ENCODE measurements around the genes HNRNPA1, MUCL1, OR6C65, OR2AP1 and METTL7B.

GRCh38 chr12:54197308-54198018, 8.7 kb upstream of the SMUG1 start:
- RRBS, 2 experiments: no CpG with 5 or more reads among the region's 10 CpGs

GRCh38 chr12:54229532-54230197, 40.9 kb upstream of the SMUG1 start:
- RRBS, 2 experiments: no CpG with 5 or more reads among the region's 7 CpGs

DNA sequence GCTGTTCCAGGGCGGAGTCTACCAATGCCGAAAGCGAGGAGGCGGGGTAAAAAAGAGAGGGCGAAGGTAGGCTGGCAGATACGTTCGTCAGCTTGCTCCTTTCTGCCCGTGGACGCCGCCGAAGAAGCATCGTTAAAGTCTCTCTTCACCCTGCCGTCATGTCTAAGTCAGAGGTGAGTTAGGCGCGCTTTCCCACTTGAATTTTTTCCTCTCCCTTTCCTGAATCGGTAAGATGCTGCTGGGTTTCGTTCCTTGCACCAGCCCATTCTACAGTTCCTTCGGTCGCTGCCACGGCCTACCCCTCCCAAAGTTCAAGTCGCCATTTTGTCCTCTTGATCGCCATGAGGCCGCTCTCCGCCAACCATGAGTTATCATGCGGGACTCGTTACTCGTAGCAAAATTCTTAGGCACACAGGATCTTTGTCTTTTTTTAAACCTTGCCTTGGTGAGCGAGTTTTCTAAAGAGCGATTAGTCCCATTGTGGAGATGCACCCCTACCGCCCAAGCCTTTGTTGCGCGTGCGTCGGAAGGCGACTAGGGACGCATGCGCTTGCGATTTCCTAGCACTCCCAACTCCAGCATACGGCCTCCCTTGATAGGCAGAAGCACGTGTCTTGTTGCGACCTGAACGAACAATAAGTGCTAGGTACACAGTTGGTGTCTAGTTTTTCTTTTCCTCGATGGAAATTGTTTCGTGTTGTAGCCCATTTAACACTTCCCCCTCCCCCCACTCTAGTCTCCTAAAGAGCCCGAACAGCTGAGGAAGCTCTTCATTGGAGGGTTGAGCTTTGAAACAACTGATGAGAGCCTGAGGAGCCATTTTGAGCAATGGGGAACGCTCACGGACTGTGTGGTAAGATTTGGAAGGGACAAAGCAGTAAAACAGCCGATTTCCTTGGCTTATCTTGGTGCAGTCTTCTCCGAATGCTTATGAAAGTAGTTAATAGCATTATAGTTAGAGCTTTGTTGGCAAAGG, at the start of gene HNRNPA1:
HNRNPA1 (plus strand) TSS at position 77 of the 976 bp plus-strand sequence.
- RRBS, 2 experiments: no CpG with 5 or more reads among the region's 49 CpGs

GRCh38 chr12:54284607-54285022, 4.1 kb downstream of the HNRNPA1 start:
- RRBS, 2 experiments: no CpG with 5 or more reads among the region's 3 CpGs

DNA sequence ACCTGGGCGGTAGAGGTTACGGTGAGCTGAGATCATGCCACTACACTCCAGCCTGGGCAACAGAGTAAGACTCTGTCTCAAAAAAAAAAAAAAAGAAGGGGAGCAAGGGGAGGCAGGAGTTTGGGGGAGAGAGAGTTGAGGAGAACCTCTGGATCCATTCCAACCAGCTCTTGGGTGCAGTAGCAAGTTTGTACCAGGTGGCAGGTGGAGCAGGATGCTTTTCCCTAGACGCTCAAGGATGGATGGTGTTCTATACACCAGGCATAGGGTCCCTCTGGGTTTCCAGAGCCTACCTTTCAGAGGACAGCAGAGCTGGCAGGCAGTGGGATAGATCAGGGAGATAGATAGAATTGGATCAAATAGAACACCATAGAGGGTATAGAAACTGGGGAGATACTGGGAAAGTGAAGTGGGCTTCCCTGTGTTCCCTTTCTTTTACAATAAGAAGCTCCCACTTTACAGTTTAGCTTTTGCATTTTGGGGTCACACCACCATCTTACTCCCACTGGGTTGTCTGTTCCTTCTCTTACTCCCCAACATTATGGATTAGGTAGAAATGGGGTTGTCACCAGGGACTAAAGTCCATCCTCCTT, 1.7 kb downstream of the NFE2 start:
- RRBS, 2 experiments: no CpG with 5 or more reads among the region's 3 CpGs

DNA sequence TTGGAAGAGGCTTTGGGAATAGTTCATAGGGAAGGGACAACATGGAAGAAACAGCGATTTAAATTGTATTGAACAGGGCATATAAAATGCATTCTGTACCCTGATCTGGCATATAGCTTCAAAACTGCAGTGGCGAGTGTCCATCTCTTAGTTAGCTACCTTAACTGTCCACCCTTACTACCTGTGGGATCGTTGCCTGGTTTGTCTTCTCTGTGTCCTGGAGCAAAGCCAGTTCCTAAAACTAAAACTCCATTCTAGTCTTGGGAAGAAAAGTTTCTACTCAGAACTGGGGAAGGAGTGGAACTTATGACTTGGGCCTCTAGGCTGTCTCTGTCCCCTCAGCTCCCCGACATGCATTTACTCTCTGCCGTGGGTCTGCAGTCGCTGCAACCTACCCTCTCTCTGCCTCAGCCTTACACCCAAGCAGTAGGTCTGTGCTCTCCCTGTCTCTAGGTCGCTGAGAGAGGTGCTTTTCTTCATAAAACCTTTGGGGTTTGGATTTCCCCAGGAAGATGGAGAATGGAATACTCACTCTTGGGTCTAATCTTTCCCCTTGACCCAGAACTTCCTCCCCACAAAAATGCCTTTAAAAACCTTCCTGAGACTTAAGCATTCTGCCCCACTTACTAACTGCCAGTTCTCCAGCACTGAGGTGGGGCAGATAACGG, 13.1 kb downstream of the GPR84 start:
- RRBS, 2 experiments: no CpG with 5 or more reads among the region's 8 CpGs

GRCh38 chr12:54378572-54379007, 5.9 kb downstream of the ZNF385A start:
- RRBS, 2 experiments: no CpG with 5 or more reads among the region's 12 CpGs

DNA sequence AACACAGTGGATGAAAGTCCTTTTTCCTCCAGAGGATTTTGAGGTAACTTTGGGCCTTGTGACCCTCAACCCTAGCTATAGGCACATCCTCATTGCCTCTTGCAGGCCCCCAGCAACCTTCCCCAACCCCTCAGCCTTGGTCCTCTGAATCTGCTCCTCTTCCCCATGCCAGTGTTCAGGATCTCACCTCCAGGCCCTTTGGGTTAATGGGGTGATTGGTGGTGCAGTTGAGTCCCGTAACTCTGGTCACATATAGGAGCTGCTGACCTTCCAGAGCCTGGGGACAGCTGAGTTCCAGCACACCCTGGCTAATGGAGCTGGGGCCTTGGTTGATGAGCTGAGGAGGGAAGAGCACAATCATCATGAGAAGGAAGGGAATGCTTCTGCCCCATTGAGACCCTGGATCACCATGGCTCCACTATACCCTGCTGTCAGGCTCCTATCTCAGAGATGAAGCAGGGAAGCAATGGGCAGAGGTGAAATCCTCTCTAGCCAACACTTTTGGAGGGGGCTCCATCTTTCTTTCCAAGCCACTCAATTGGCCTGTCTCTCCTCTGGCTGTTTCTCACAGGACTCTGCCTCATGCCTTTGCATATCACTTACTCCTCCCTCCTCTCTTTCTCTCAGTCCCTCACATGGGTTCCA, 16.2 kb upstream of the ZNF385A start:
- RRBS, 2 experiments: no CpG with 5 or more reads among the region's 1 CpG

- RRBS, 2 experiments: 71 to 100% methylated on average over 2 of the region's 4 CpGs
These were observed 6.7 kb downstream of the ITGA5 start for GRCh38 chr12:54412350-54412765.

GRCh38 chr12:54413093-54414016, 5.7 kb downstream of the ITGA5 start:
- RRBS, 2 experiments: no CpG with 5 or more reads among the region's 8 CpGs

DNA sequence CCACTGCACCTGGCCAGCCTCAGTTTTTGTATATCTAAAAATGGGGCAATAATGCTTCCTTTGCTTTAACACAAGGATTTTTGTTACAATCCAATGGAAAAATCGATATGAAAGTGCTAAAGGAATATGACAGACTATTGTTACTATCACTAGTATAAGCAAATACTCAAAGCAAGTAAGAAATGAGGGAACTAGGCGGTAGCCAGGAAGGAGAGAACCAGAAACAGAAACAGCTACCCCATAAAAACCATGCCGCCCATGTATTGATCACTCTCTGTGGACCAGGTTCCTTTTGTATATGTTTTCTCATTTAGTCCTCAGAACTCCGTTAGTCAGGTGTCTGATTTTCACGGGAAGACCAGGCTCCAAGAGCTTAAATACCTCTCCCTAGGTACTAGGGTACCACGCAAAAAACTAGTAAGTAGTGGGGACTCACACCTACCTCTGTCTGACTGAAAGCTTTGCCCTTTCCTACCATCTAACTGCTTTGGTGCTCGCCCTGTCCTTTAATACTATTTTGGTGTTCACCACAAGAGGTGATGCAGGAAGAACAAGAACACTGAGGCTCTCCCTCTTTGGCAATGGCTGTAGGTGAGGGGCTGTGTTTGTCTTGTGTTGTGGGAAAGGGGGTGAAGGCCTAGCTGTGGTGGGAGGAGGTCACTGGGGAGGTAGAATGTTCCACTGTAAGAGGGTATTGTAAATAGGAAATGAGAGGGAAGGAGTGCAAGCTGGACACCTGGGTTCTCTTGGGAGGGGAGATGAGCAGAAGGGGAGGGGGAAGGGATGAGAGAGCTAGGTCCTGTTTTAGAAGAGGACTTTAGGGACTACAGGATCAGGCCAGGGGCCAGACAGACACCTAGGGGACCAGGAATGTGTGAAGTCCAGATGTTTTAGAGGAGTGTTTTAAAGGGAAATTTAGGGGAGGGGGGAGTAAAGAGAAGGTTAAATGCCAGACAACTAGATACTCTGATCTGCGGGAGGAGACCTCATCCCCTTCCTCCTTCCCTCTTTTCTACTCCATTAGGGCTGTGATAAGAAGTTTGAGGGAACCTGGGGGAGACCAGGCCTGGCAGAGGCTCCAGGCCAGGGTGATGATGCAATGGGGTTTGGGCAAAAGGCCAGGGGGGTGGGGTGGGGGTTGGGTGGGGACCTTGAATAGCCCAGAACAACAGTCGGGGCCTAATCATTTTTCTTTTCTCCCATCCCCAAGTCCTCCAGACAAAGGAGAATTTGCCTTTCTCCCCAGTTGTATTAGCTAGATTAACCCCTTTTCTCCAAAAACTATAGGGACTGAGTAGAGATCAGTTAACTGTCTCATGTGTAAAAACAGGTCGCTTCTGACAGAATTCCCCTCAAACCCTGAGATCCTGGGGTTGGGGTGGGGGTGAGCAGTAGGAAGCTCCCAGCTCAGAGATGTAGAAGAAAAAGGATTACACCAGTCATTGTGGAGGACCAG, 2.2 kb downstream of the ITGA5 start:
- RRBS, 2 experiments: no CpG with 5 or more reads among the region's 10 CpGs

GRCh38 chr12:54424682-54425276, 5.7 kb upstream of the ITGA5 start:
- RRBS, 2 experiments: no CpG with 5 or more reads among the region's 2 CpGs

GRCh38 chr12:54854294-54854716, at the start of gene MUCL1:
Gene MUCL1, plus strand, starts transcription at chr12:54854516.
- RRBS, 2 experiments: no CpG with 5 or more reads among the region's 4 CpGs

GRCh38 chr12:55400246-55400653, at the start of gene OR6C65:
Gene OR6C65, plus strand, starts transcription at chr12:55400529.
- RRBS, 2 experiments: no CpG with 5 or more reads among the region's 1 CpG

DNA sequence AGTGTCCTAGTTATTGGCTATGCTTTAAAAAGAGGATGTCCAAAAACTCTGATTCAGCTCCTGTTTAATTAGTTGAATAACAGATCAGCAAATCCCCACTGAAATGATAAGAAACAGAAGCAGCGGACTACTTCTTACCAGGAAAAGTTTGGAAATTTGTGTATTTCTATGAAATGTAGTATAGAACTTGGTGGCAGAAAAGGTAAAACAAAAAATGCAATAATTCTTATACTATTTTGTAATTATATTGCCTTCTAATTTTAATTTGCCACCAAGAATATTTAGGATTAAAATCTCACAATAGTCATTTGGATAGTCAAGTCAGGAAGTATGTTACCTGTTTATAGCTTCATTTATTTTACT, at the start of gene OR2AP1:
OR2AP1 (plus strand) TSS at position 276 of the 363 bp plus-strand sequence.
- RRBS, 2 experiments: no CpG with 5 or more reads among the region's 1 CpG

DNA sequence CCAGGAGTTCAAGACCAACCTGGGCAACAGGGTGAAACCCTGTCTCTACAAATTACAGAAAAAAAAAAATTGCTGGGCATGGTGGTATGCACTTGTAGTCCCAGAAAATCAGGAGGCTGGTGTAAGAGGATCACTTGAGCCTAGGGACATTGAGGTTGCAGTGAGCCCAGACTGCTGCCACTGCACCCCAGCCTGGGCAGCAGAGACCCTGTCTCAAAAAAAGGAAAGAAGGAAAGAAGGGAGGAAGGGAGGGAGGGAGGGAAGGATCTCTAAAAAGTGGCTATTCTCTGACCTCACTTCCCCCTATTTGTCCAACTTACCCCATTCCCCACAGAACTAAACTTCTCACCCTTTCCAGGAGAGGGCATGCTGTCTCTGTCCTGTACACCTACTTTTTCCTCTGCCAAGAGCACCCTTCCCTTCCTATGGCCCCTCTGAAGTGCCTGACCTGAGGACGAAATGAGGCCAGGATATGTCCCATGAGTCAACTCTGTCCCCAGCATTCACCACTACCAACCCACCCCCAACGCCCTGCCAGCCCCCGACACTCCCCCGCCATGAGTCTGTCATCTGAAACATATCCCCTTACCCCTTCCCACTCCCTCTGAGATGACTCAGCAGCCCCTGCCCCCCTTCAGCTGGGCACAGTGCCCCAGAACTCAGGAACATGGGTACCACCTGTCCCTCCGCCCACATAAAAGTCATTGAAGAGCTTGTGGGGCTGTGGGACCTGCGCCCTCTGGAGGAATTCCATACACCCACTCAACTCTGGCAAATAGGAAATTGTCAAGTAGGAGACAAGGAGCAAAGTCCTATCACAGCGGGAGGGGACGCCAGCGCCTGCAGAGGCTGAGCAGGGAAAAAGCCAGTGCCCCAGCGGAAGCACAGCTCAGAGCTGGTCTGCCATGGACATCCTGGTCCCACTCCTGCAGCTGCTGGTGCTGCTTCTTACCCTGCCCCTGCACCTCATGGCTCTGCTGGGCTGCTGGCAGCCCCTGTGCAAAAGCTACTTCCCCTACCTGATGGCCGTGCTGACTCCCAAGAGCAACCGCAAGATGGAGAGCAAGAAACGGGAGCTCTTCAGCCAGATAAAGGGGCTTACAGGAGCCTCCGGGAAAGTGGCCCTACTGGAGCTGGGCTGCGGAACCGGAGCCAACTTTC, at the start of gene METTL7B:
METTL7B (plus strand) TSS at position 887 of the 1,161 bp plus-strand sequence.
- RRBS, 2 experiments: no CpG with 5 or more reads among the region's 16 CpGs

GRCh38 chr12:55694744-55695313, 12.9 kb downstream of the ITGA7 start:
- RRBS, 2 experiments: no CpG with 5 or more reads among the region's 7 CpGs

GRCh38 chr12:55708311-55708649, 576 bp upstream of the ITGA7 start:
- RRBS, 2 experiments: no CpG with 5 or more reads among the region's 8 CpGs

GRCh38 chr12:55708650-55709395, 1.1 kb upstream of the ITGA7 start:
- RRBS, 2 experiments: no CpG with 5 or more reads among the region's 4 CpGs

DNA sequence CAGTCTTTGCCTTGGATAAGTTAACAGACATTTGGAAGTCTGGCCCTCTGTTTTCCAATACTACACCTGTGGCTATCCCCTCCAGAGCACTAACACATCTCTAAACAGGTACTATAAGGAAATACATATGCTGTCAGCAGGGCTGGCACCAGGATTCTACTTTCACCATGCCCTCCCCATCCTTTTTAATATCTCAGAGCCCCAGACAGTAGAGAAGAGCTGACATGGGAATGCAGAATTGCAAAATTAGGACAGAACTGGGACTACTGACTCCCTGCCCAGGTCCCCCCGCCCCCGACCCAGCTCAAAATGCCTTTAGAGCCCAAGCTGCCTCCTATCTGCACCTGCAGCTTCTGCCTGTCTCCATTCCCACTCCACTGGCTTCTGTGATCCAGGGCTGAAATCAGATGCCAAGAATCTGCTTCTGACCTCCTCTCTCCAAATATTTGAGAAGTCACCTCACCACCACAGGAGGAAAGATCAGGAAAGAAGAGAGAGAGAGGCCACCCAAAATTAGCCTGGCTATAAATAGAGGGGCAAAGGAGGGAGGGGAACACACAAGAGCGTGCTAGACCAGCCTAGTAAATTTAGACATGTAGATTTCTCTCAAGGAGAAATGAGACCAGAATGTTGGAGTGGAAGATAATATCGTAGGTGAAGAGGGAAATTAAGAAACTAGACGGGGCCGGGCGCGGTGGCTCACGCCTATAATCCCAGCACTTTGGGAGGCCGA, 1.9 kb upstream of the ITGA7 start:
- RRBS, 2 experiments: no CpG with 5 or more reads among the region's 10 CpGs

All from LNCaP clone FGC (cell line).